ENCODE measurements around a stretch of chr1.

- RAMPAGE, long total RNA = no peak
- RRBS = no CpG with 5 or more reads among the region's 8 CpGs
PRO-cap:
- standard = no peak
- CoPRO, capped RNA only, 2 experiments = no peak in any of the 2 experiments
- CoPRO, capped and uncapped RNA, 2 experiments = no peak in any of the 2 experiments
- CoPRO, uncapped RNA only, 2 experiments = no peak in any of the 2 experiments
CAGE:
- cytosol, long polyA plus RNA = no peak
- long polyA plus RNA = no peak
- nucleolus, long total RNA = no peak
- nucleus, long polyA plus RNA = no peak
Measured at GRCh38 chr1:200275405-200275965, 134.4 kb downstream of the ZNF281 start.

DNA sequence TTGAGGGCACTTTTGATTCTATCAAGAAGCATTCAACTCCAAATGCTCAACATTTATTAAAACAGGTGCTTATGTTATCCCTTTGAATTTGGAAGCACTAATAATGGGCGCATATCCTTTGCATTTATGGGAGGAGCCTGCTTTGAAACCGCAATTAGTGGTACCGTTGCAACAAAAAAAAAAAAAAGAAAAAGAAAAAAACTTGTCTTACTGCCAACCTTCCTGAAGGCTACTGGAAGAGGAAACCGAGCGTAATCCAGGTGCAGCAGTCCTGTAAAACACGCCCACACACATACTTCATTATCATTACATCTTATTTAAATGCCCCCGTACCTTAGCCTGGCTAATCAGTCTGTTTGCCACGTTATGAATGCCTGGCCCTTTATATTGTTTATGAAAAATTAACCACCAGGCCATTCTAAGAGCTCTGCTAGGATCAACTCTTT lies 669 bp upstream of the ZNF281 start:
- RAMPAGE, long total RNA = no peak
- RRBS = no CpG with 5 or more reads among the region's 8 CpGs
PRO-cap:
- standard = no peak
- CoPRO, capped RNA only, 2 experiments = no peak in any of the 2 experiments
- CoPRO, capped and uncapped RNA, 2 experiments = no peak in any of the 2 experiments
- CoPRO, uncapped RNA only, 2 experiments = no peak in any of the 2 experiments
CAGE:
- cytosol, long polyA plus RNA = no peak
- long polyA plus RNA = no peak
- nucleolus, long total RNA = no peak
- nucleus, long polyA plus RNA = no peak

GRCh38 chr1:200483426-200484011 lies 73.7 kb upstream of the ZNF281 start:
- RAMPAGE, long total RNA = no peak
- RRBS = no CpG with 5 or more reads among the region's 6 CpGs
PRO-cap:
- standard = no peak
- CoPRO, capped RNA only, 2 experiments = no peak in any of the 2 experiments
- CoPRO, capped and uncapped RNA, 2 experiments = no peak in any of the 2 experiments
- CoPRO, uncapped RNA only, 2 experiments = no peak in any of the 2 experiments
CAGE:
- cytosol, long polyA plus RNA = no peak
- long polyA plus RNA = no peak
- nucleolus, long total RNA = no peak
- nucleus, long polyA plus RNA = no peak

- RAMPAGE, long total RNA = no peak
- RRBS = no CpG with 5 or more reads among the region's 5 CpGs
PRO-cap:
- standard = bidirectional peak, plus-strand start at chr1:200670549, minus-strand start at chr1:200670340; unidirectional peak, minus-strand start at chr1:200670811
- CoPRO, capped RNA only, 2 experiments = no peak in any of the 2 experiments
- CoPRO, capped and uncapped RNA, 2 experiments = no peak in any of the 2 experiments
- CoPRO, uncapped RNA only, 2 experiments = no peak in any of the 2 experiments
CAGE:
- cytosol, long polyA plus RNA = no peak
- long polyA plus RNA = no peak
- nucleolus, long total RNA = no peak
- nucleus, long polyA plus RNA = no peak
Measured at GRCh38 chr1:200670443-200670821, 725 bp upstream of the DDX59 start.

DNA sequence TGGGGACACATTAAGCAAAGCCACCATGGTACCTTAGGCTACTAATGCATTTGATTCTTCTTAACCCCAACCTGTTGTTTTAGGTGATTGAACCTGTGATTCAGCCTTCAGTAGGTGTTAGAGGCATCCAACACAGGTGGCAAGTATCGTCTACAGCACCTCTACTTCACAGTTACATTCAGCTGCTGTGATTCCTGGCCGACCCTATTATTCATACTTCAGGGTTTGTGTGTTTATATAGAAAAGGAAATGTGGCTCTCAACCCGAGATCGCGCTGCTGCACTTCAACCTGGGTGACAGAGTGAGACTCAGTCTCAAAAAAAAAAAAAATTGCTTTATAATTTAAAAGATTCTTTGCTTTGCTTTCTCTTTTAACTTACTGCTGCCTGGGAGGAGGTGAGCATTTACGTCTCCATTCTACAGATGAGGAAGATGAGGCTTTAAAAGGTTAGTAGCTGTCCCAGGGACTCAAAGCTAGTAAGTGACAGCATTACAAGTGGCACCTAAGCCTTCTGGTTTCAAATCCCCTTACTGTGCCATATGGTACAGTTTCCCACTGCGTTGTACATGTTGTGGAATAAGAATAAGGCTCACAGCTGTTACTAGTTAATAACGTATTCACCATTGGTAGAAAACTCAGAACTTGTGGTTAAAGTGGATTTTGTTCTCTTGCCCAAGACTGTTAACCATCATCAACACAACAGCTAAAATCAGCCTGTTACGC lies 9.9 kb upstream of the GPR25 start:
- RAMPAGE, long total RNA = no peak
- RRBS = no CpG with 5 or more reads among the region's 9 CpGs
PRO-cap:
- standard = no peak
- CoPRO, capped RNA only, 2 experiments = no peak in any of the 2 experiments
- CoPRO, capped and uncapped RNA, 2 experiments = no peak in any of the 2 experiments
- CoPRO, uncapped RNA only, 2 experiments = no peak in any of the 2 experiments
CAGE:
- cytosol, long polyA plus RNA = no peak
- long polyA plus RNA = no peak
- nucleolus, long total RNA = no peak
- nucleus, long polyA plus RNA = no peak

GRCh38 chr1:200891759-200892273 lies 2.9 kb upstream of the INAVA start:
- RAMPAGE, long total RNA = no peak
- RRBS = no CpG with 5 or more reads among the region's 13 CpGs
PRO-cap:
- standard = no peak
- CoPRO, capped RNA only, 2 experiments = no peak in any of the 2 experiments
- CoPRO, capped and uncapped RNA, 2 experiments = no peak in any of the 2 experiments
- CoPRO, uncapped RNA only, 2 experiments = no peak in any of the 2 experiments
CAGE:
- cytosol, long polyA plus RNA = no peak
- long polyA plus RNA = no peak
- nucleolus, long total RNA = no peak
- nucleus, long polyA plus RNA = no peak

GRCh38 chr1:201002064-201002584 lies 21.4 kb downstream of the KIF21B start:
- RAMPAGE, long total RNA = no peak
- RRBS = no CpG with 5 or more reads among the region's 15 CpGs
PRO-cap:
- standard = no peak
- CoPRO, capped RNA only, 2 experiments = no peak in any of the 2 experiments
- CoPRO, capped and uncapped RNA, 2 experiments = no peak in any of the 2 experiments
- CoPRO, uncapped RNA only, 2 experiments = no peak in any of the 2 experiments
CAGE:
- cytosol, long polyA plus RNA = no peak
- long polyA plus RNA = no peak
- nucleolus, long total RNA = no peak
- nucleus, long polyA plus RNA = no peak

DNA sequence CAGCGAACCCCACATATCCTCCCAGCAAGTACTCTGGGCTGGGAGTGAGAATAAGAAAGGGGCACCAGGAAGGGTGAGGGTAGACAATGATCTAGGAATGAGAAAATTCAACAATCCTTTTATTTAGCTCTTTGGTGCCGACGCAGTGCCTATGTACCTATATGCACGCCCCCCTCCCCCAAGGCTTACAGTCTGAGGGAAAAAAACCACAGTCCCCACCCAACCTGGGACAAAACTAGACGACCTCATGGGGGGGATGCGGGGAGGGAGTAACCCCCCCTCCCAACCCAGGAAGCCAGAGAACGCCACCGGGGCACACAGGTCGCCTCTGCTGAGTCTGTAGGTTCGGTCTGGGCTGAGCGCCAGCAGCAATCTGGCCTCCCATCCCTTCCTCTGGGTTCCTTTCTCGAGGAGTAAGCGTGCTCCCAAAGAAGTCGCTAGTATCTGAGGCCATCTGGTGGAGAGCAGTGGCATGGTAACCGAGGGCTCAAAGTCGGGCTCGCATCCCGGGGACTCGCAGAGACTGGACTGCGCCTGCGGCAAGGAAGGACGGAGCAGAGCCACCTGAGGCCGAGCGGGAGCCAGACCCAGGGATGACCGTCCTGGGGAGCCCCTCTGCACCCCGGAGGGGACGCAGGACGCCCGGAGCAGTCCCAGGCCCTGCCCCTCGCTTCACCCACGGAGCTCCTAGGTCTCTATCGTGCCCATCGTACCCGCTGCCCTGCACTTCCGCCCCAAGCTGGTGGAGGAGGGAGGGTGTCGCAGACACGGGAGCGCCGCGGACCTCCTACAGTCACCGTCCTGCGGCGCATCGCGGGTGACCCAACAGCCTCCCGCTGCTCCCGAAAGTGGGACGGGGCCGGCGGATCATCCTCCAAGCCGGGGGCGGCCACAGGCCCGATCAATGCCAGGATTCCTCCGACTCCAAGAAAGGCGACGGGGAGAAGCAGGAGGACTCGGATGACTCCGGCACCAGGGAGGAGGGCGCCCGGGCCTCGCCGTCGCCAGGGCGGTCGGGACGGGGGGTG lies 1.9 kb upstream of the CACNA1S start:
- RAMPAGE, long total RNA = no peak
- RRBS = 60% methylated on average over 14 of the region's 66 CpGs
PRO-cap:
- standard = no peak
- CoPRO, capped RNA only, 2 experiments = no peak in any of the 2 experiments
- CoPRO, capped and uncapped RNA, 2 experiments = no peak in any of the 2 experiments
- CoPRO, uncapped RNA only, 2 experiments = no peak in any of the 2 experiments
CAGE:
- cytosol, long polyA plus RNA = no peak
- long polyA plus RNA = no peak
- nucleolus, long total RNA = no peak
- nucleus, long polyA plus RNA = no peak

DNA sequence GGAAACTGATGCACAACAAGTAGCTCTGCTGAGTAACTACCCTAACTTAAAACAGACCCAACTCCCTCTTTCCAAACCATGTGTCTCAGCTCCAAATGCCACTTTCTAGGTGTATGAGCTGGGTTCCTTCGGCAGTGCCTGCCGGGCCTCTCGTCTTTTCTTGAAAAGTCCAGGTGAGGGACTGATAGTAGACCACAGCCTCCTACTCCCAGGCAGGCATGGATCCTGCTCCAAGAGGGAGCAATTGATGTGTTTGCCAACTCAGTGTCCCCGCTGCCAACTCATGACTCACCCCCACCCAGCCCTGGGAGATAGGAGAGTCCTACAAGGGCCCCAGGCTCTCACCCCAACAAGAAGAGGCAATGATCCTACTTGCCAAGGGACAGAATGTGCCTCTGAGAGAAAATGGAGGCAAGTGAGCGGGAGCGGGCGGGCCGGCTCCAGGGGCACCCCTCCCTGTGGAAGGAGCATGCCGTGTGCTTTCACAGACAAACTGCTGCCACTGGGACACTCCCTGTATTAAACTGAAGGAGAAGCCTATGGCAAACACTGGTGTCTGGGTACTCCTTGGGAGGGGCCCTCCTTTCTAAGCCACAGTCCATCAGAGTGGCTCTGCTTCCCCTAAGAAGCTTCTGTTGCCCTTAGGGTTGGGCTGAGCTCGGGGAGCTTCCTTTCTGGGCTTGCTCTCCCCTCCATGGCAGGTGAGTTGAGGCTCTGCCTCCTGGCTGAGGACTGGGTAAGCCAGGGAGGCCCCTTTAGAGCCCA lies 16.6 kb downstream of the PKP1 start:
- RAMPAGE, long total RNA = no peak
- RRBS = no CpG with 5 or more reads among the region's 10 CpGs
PRO-cap:
- standard = no peak
- CoPRO, capped RNA only, 2 experiments = no peak in any of the 2 experiments
- CoPRO, capped and uncapped RNA, 2 experiments = no peak in any of the 2 experiments
- CoPRO, uncapped RNA only, 2 experiments = no peak in any of the 2 experiments
CAGE:
- cytosol, long polyA plus RNA = no peak
- long polyA plus RNA = no peak
- nucleolus, long total RNA = no peak
- nucleus, long polyA plus RNA = no peak

DNA sequence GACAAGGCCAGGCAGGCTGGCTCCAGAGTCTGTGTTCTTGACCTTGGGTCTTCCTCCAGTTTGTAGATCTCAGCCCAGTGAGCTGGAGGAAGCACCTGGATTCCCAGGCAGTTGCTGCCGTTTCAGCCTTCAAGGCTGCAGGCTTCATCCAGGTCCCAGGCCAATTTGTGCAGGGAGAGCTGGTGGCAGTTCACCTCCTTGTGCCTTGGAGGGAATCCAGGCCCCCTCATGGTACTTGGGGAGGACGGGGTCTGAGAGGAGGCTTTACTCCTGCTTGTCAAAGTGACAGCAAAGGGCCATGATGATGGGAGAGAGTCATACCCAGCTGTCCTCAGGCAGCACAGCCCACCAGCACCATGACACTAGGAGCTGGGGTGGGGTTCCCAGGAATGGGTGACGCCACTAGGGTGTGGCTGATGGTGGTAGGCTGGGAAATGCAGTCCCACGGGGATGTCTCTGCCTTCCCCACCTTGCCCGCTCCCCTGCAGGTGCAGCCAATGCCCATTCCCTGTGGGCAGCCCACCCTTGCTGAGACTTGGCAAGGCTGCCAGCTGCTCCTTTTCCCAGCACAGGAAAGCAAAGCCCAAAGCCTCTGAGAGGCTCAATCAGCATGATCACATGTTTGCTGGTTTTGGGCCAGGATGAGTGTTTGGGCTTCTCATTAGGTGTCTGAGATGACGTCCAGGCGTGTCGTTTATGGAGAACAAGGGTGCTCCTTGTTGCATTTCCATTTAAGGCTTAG lies 27.2 kb downstream of the PKP1 start:
- RAMPAGE, long total RNA = no peak
- RRBS = no CpG with 5 or more reads among the region's 8 CpGs
PRO-cap:
- standard = no peak
- CoPRO, capped RNA only, 2 experiments = no peak in any of the 2 experiments
- CoPRO, capped and uncapped RNA, 2 experiments = no peak in any of the 2 experiments
- CoPRO, uncapped RNA only, 2 experiments = no peak in any of the 2 experiments
CAGE:
- cytosol, long polyA plus RNA = no peak
- long polyA plus RNA = no peak
- nucleolus, long total RNA = no peak
- nucleus, long polyA plus RNA = no peak

DNA sequence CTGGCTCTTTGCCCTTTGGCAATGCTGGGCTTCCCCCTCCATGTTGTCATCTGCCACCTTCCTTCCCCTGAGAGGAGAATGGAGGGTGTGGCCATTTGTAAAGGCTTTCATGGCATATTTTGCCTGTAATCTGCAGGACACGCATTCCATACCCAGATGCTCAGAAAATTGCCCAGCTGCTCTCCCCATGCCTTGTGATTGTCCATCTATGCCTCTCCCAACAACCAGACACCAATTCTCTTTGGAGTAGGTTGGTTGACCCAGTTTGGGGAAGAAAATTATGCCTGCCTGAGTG lies 27.8 kb downstream of the PKP1 start:
- RAMPAGE, long total RNA = no peak
- RRBS = no CpG with 5 or more reads among the region's 1 CpG
PRO-cap:
- standard = no peak
- CoPRO, capped RNA only, 2 experiments = no peak in any of the 2 experiments
- CoPRO, capped and uncapped RNA, 2 experiments = no peak in any of the 2 experiments
- CoPRO, uncapped RNA only, 2 experiments = no peak in any of the 2 experiments
CAGE:
- cytosol, long polyA plus RNA = no peak
- long polyA plus RNA = no peak
- nucleolus, long total RNA = no peak
- nucleus, long polyA plus RNA = no peak

DNA sequence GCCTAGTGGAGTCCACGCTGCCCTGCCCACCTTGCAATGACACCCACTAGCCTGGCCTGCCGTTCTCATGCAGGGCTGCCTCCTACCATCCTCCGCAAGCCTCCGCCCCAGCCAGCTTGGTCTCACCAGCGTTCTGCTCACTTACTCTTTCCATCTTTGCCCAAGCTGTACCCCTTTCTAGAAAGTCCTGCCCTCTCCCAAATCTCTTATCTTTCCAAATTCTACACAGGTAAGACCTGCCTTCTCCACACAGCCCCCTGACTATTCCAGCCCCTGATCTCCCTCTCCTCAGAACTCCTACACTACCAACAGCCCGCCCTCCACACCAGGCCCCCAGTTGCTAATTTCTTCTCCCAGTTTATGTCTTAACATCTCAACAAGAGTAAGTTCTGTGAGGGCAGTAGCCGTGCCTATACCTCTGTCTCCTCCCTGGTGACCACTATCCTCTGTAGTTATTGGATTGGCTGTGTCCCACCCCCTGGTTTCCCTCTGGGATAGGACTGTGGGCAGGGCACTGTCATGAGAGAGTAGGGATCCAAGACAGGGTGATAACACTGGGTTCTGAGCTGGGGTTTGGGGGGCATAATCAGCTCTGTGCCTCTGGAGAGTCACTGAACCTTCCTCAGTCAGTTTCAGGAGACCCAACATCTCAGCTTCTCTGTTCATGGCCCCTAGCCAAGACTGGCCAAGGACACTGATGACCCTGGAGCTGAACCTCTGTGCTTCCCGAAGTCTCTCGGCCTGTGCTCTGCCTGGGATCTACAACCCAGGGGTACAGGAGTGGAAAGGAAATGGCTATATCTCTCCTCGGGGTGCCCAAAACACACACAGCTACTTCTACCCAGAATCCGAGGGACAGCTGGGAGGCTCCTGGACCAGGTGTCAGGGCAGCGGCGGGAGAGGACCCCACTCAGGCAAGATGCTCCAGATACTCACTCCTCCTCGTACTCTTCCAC lies 4.9 kb downstream of the TNNT2 start:
- RAMPAGE, long total RNA = no peak
- RRBS = no CpG with 5 or more reads among the region's 14 CpGs
PRO-cap:
- standard = no peak
- CoPRO, capped RNA only, 2 experiments = no peak in any of the 2 experiments
- CoPRO, capped and uncapped RNA, 2 experiments = no peak in any of the 2 experiments
- CoPRO, uncapped RNA only, 2 experiments = no peak in any of the 2 experiments
CAGE:
- cytosol, long polyA plus RNA = no peak
- long polyA plus RNA = no peak
- nucleolus, long total RNA = no peak
- nucleus, long polyA plus RNA = no peak

DNA sequence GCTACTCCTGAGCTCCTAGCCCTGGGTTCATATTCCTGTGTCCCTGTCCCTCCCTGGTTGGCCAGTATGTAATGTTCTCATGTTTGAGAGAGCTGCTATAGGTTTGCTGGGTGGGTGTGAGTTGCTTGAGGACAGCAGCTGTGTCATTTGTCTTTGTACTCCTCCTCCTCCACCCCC lies 6.4 kb upstream of the TNNT2 start:
- RAMPAGE, long total RNA = no peak
PRO-cap:
- standard = no peak
- CoPRO, capped RNA only, 2 experiments = no peak in any of the 2 experiments
- CoPRO, capped and uncapped RNA, 2 experiments = no peak in any of the 2 experiments
- CoPRO, uncapped RNA only, 2 experiments = no peak in any of the 2 experiments
CAGE:
- cytosol, long polyA plus RNA = no peak
- long polyA plus RNA = no peak
- nucleolus, long total RNA = no peak
- nucleus, long polyA plus RNA = no peak

GRCh38 chr1:201448855-201449524 lies 20.0 kb downstream of the PHLDA3 start:
- RAMPAGE, long total RNA = no peak
- RRBS = no CpG with 5 or more reads among the region's 6 CpGs
PRO-cap:
- standard = no peak
- CoPRO, capped RNA only, 2 experiments = no peak in any of the 2 experiments
- CoPRO, capped and uncapped RNA, 2 experiments = no peak in any of the 2 experiments
- CoPRO, uncapped RNA only, 2 experiments = no peak in any of the 2 experiments
CAGE:
- cytosol, long polyA plus RNA = no peak
- long polyA plus RNA = no peak
- nucleolus, long total RNA = no peak
- nucleus, long polyA plus RNA = no peak

DNA sequence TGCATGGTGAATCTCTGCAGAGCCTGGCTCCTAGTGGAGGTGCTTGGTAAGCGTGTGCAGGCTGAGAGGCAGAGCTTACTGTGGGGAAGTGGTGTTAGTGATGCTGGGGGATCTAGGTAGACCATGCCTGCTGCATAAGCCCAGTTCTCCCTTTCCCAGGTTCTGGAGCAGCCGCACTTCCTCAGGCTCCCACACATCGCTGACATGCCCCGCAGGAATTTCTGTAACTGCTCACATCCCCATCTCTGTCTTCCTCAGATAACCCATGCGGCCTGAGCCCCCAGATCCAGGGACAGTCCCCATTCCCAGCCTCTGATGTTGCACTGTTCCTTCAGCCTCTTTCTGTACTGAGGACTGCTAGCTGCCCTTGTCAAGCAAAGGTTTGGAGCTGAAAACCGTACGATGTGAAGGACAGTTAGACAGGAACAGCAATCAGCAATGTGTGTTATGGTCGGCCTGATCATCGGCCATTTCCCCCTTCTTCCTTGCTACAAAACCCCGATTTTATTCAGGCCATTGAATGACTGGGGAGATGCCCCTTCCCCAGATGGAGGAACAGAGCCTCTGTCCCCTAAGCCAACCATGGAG lies 8.0 kb downstream of the CSRP1 start:
- RAMPAGE, long total RNA = no peak
- RRBS = no CpG with 5 or more reads among the region's 10 CpGs
PRO-cap:
- standard = no peak
- CoPRO, capped RNA only, 2 experiments = no peak in any of the 2 experiments
- CoPRO, capped and uncapped RNA, 2 experiments = no peak in any of the 2 experiments
- CoPRO, uncapped RNA only, 2 experiments = no peak in any of the 2 experiments
CAGE:
- cytosol, long polyA plus RNA = no peak
- long polyA plus RNA = no peak
- nucleolus, long total RNA = no peak
- nucleus, long polyA plus RNA = no peak

GRCh38 chr1:201649646-201650787 lies 111.1 kb downstream of the NAV1 start:
- RAMPAGE, long total RNA = no peak
- RRBS = 2% methylated on average over 12 of the region's 76 CpGs
PRO-cap:
- standard = bidirectional peak, plus-strand start at chr1:201650158, minus-strand start at chr1:201650056; bidirectional peak, plus-strand start at chr1:201650632, minus-strand start at chr1:201650503
- CoPRO, capped RNA only, 2 experiments = peak in 2 of 2 experiments; most common plus-strand start chr1:201650609 (in 1); most common minus-strand start chr1:201650503 (in 2)
- CoPRO, capped and uncapped RNA, 2 experiments = peak in 1 of 2 experiments; most common plus-strand start chr1:201650612 (in 1); most common minus-strand start chr1:201650503 (in 1)
- CoPRO, uncapped RNA only, 2 experiments = no peak in any of the 2 experiments
CAGE:
- cytosol, long polyA plus RNA = no peak
- long polyA plus RNA = no peak
- nucleolus, long total RNA = no peak
- nucleus, long polyA plus RNA = no peak

DNA sequence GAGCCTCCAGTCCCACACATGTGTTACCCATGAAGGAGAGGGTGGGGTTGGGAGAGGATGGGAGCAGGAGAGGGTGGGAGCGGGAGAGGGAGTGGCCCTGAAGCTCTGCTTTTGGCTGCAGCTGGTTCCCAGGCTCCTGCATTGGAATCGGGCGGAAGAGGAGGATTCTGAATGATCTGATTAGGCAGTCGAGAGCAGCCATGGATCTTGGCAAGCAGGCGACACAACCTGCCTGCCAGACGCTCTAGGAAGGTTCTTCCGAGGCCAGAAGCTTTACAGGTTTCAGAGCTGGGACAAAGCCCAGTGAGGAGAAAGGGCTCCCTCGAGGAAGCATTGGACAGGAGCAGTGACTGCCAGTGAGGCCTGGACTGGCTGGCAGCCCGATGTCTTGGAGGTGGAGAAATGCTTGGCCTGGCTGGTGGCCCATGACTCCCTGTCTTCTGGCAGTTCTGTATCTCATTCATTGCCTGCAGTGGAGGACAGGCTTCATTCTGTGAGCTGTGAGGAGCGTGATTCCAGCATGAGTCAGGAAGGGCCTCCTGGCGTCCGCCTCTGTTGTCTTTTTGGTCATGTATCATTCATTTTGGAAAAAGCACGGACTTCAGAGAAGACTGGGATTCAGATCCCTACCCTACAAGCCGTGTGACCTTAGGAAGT lies 132.7 kb upstream of the IPO9 start:
- RAMPAGE, long total RNA = no peak
- RRBS = no CpG with 5 or more reads among the region's 14 CpGs
PRO-cap:
- standard = no peak
- CoPRO, capped RNA only, 2 experiments = no peak in any of the 2 experiments
- CoPRO, capped and uncapped RNA, 2 experiments = no peak in any of the 2 experiments
- CoPRO, uncapped RNA only, 2 experiments = no peak in any of the 2 experiments
CAGE:
- cytosol, long polyA plus RNA = no peak
- long polyA plus RNA = no peak
- nucleolus, long total RNA = no peak
- nucleus, long polyA plus RNA = no peak

DNA sequence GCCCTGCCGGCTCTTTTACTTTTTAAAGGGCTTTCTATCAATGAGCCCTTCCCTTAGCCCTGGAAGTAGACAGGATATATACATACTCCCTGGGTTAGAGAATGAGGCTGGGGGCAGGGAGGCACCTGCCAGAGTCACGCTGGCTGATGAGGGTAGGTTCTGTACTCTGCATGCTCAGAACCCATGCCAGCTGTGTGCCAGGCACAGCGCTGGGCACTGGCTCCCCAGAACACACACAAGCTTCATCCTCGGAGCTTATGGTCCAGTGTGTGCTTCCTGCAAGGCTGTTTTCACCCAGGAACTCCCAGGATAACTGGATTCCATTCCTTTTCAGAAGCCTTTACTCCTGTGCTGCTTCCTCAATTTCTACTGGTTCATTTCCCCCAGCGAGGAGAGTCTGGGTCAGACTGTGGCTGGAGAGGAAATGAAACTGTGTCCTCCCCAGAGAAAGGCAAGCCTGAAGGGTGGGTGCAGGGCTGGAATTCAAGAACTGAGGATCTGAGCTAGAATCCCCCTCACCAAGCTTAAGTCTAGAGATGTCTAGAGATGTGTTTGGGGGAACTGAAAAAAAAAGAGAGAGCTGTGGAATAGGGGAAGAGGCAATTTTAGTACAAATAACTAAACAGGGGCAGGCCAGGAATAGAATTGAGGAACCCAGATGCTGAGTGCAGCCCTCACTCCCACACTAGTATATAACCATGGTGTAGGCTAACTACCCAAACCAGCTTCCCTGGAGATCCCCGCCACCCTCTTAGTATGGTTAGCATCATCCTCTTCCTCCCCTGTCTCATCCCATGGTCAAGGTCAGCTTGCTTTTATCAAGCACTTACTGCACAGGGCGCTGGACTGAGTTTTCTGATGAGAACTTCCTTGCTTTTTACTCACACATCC lies 113.3 kb upstream of the IPO9 start:
- RAMPAGE, long total RNA = no peak
- RRBS = no CpG with 5 or more reads among the region's 7 CpGs
PRO-cap:
- standard = no peak
- CoPRO, capped RNA only, 2 experiments = no peak in any of the 2 experiments
- CoPRO, capped and uncapped RNA, 2 experiments = no peak in any of the 2 experiments
- CoPRO, uncapped RNA only, 2 experiments = no peak in any of the 2 experiments
CAGE:
- cytosol, long polyA plus RNA = no peak
- long polyA plus RNA = no peak
- nucleolus, long total RNA = no peak
- nucleus, long polyA plus RNA = no peak